Camera-type eye (tissue), 1 donor: Measurements from ENCODE around the gene MRPS14.

DNA sequence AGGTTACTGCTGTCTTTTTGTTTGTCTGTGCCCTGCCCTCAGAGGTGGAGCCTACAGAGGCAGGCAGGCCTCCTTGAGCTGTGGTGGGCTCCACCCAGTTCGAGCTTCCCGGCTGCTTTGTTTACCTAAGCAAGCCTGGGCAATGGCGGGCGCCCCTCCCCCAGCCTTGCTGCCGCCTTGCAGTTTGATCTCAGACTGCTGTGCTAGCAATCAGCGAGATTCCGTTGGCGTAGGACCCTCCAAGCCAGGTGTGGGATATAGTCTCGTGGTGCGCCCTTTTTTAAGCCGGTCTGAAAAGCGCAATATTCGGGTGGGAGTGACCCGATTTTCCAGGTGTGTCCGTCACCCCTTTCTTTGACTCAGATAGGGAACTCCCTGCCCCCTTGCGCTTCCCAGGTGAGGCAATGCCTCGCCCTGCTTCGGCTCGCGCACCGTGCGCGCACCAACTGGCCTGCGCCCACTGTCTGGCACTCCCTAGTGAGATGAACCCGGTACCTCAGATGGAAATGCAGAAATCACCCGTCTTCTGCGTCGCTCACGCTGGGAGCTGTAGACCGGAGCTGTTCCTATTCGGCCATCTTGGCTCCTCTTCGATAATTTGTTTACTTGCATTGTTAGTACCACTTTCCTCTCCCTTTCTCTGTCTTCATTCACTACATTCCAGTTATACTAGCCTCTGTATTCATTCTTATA is 79.5 kb downstream of the RABGAP1L start:
- RAMPAGE, long total RNA: no peak

DNA sequence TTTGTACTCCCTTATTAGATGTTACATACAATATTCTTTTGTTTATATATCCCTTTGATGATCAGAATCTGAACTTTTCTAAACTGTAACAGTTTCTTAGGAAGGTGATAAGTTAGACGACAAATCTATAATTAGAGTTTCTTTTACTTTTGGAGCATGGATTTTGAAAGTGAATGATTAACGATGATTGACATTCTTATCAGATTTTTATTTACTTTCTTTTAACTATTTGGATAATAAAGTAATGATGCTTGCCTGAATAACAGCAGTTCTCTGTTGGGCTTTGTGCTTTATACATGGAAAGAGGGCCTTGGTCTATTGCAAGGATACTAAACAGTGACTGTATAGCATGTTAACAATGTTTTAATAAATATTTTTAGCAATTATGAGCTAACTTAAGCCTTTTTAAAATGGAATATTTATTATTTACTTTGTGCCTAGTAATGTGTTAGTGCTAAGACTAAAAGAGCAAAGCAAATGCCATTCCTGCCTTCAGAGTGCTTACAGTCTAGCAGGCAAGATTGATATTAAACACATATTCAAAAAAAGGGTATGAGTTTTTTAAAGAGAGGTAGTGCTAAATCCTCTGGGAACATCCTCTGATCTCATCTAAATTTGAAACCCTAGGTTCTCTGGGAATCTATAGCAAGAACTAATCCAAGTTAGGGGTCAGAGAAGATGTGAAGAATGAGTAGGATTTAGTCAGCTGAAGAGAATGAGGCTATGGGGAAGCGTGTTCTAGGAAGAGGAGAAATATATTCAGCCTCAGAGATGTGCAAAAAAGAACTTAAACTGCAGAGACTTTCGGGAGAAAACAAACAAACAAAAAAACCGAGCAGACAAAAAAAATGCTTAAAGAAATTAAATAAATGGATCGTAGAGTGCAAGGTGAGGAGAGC is 101.1 kb upstream of the CACYBP start:
- RAMPAGE, long total RNA: no peak

GRCh38 chr1:174966900-174967372 is 32.8 kb upstream of the CACYBP start:
- RAMPAGE, long total RNA: no peak

DNA sequence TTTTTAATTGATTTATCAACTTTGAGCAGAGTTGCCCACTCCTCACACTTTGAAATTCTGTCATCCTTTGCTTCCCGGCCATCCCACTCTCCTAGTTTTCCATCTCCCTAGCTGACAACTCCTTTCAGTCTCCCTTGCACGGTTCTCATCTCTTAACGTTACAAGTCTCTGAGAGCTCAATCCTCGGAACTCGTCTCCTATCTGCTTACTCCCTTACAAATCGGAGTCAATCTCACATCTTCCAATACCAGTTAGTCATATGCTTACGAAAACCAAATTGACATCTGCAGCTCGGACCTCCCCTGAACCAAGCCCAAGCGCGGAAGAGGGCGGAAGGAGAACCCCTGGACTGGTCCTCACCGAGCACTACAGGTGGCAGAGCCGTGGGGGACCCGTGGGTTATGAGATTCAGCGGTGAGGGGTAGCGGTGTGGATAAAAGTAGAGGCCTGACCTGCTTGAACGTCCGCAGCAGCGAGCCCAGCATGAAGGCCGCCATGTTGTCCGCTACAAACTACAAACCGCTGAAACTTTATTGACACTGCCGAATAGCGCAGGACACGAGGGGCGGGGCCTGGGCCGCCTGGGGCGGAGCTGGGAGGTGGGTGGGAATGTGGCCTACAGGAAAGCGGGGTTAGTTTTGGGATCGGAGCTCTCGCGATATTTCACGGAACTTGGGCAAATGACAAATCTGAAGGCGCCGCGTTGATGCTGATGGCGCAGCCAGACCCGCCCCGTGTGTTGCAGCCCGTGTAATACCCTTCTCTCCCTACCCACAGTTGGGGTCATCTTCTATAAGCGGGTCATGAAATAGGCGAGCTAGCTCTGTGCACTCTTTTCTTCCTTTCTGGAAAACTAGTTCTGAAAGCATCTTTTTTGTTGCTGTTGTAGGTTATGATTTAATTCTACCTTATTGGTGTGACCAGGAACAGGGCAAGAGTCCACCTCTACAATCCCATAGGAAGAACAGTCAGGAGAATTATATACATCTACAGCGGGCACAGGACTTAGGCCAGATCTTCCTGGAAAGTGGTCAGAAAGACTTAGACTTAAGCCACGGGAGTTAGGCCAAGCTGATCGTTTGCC is at the start of gene MRPS14:
TSS of gene MRPS14 (minus strand) at position 514 of the 1,084 bp plus-strand sequence.
- RAMPAGE, long total RNA: no peak

- RAMPAGE, long total RNA: no peak
Measured at GRCh38 chr1:175200554-175201890, 8.4 kb upstream of the KIAA0040 start.

DNA sequence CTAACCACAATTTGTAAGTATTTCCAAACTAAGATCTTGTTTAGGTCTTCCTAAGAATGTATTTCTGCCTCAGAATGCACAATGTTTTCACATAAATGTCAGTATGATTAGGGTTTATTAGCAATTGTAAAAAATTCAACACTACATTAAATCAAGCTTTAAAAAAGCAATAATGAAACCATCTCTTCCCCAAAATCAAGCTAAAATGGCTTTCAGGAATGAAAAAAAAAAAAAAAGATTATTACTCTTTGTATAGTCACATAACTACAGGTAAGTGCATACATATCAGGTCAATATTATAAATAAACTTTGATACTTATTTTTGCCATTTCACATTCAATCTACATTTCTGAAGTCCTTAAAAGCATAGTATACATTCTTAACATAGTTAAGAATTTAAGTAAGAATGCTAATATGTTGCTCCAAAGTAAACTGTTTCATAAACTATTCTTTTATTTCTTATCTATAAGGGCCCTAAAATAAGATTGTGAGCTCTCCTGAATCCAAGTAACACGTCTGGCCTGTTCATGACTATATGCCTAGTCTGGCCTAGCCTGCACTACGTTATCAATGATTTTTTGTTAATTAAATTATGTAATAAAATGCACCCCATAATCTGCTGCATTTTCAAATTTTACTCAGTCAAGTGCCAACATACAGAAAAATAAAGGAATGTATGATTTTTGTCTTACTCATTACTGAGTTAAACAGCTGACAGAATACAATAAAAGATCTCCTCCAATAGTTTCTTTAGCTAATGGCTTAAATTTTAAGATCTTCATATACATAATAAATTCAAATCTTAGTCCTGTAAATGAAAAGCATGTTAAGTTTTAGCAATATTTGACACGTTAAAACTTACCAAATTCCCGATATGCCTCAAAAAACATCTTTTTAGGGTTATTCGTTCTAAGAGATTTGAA is 132.3 kb downstream of the COP1 start:
- RAMPAGE, long total RNA: no peak

DNA sequence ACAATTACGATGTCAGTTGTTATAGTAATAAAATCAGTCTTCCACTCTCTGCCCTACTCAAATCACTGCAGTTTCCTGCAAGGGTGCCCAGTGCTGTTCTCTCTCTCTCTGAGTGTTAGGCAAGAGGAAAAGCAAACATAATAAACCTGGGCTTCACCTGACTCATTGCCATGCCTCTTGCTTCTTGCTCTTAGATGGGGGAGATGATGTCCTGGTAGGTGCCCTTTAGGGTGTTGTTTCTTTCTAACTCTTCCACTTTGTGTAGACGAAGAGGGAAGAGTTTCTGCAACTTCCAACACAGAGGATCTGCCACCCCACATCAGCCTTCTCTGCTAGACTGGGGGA is 59.5 kb downstream of the PAPPA2 start:
- RAMPAGE, long total RNA: no peak

GRCh38 chr1:178031809-178032283 is 62.0 kb upstream of the SEC16B start:
- RAMPAGE, long total RNA: no peak

DNA sequence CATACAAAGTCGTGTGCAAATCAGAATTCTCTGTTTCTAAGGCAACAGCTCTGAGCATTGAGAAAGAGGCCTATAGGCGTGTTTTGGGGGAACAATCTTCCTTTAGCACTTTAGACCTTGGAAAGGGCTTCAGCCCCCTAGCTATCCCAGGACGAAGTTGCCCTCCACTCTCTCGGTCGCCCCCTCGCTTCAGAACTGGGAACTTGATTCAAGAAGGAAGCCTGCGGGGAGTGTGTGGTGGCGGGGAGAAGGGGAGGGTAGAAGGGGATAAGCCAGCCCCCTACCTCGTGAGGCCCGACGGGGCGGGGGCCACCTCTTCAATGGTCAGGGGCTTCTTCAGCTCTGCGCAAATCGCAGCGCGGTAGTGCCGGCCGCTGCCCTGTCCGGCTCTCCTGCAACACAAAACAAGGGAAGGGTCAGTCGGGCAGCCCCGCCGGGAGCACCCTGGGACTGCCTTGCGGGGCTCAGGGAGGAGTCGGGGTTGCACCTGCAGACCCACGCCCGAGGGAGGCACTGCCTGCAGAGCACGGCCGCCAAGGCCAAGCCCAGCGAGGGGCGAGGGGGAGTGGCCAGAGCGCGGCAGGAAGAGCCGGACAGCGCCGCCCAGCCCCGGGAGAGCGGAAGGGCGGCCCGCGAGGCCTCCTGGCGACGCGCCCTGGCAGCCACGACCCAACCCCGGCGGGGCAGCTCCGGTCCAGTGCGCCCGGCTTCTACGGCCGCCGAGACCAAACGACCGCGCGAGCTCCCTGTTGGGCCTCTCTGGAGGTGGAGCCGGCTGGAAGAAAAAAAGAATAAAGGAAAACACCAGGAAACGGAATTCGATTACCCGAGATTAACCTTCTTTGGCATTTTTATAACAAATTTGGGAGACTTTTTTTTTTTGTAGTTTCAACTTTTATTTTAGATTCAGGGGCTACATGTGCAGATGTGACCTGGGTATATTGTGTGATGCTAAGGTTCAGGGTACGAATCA is 56.2 kb upstream of the RASAL2 start:
- RAMPAGE, long total RNA: no peak

GRCh38 chr1:178100702-178101245 is 6.9 kb downstream of the RASAL2 start:
- RAMPAGE, long total RNA: no peak

GRCh38 chr1:178115080-178115882 is 21.4 kb downstream of the RASAL2 start:
- RAMPAGE, long total RNA: no peak

GRCh38 chr1:178457535-178458590 is 38.9 kb downstream of the CLEC20A start:
- RAMPAGE, long total RNA: no peak

DNA sequence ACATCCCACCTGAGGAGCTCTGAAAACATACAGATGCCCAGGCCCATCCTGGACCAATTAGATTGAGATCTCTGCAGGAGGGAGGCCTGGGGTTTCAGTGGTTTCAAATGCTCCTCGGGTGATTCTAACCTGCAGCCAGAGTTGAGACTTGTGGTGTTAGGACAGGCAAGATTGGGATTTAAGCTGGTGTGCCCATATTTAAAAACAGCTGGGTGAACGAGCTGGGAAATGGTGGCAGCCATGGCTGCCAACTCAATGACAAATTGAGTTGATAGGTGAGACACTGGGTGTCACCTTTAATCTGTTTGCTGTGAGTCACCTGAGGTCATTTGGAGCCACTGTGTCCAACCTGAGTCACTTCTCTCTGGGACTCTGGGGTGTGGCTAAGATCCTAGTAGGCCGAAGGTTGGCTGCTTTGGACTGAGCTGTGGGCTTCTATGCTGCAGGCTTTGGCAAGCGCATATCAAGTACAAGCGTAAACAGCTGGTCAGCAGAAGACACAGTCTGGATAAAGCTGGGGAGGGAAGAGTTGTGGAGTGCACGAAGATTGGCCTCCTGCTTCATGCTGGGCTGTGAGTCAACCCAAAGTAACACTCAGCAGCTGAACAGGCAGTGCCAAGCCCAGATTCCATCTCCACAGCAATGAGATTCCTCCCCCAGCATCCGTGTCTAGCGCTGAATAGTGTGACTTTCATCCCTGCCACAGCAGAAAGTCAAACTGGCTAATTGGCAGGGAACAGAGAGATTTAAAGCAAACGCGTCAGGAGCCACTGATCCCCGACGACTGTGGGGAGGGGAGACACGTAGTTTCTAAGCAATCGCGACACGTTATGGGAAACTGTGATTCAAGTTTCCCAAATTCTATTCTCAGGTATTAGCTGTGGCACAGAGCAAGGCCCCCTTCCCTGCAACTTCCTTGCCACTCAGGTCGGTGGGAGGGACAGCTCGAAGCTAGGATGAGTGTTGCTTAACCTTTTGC is 24.0 kb downstream of the TEX35 start:
- RAMPAGE, long total RNA: no peak

DNA sequence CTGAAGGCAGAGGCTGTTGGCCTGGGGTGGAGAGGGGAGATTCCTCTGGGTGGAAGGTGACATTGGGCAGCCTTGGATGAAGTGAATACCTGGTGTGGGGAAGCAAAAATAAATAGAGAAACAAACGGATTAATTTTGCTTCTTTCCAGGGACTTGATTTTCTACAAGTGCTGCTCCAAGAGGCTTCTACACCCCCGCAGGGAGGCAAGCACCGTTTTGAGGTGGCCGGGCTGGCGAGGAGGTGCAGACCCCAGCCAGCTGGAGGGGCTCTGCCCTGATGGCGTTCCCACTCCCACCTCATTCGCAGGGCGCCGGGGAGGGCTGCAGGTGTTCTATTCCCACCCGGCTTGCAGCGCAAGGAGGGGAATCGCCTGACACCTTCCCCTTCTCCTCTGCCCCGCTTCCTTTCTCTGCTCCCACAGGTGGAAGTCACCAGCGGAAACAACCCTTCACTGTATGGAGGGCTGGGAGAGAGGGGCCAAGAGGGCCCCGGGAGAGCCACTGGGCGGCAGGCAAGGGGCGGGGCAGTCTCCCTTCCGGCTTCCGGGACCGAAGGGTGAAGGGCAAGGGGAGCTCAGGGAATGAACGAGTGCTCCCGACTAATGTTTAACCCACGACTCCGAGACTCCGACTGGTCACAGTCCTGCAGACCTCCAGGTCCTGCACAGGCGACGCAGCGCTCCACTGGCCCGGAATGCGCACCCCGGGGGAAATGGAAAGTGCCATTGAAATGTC is 29.0 kb downstream of the TEX35 start:
- RAMPAGE, long total RNA: no peak

DNA sequence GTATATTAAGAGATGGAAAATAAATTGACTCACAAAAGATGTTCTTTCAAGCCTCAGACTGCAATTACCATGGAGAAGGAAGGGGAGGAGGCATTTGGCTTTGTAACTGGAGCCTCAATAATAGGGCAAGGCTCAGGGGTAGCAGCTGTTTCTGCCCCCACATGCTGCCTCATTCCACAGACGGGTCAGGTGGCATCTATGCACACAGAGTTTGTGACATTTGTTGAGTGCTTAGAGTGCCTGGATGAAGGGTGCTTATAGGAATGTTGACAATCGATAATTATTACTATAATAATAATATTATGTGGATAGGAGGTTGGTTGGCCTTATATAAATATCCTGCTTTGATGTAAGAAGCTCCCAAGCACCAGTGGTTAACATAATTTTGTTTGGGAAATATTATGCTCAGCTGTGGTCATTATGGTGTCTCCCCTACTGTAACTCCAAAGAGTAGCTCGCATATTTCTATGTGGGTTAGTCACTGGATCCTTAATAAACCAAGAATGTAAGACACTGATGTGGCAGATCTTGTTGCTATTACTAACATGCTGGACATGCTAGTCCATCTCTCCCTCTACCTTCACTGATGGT is 79.4 kb upstream of the RALGPS2 start:
- RAMPAGE, long total RNA: no peak

DNA sequence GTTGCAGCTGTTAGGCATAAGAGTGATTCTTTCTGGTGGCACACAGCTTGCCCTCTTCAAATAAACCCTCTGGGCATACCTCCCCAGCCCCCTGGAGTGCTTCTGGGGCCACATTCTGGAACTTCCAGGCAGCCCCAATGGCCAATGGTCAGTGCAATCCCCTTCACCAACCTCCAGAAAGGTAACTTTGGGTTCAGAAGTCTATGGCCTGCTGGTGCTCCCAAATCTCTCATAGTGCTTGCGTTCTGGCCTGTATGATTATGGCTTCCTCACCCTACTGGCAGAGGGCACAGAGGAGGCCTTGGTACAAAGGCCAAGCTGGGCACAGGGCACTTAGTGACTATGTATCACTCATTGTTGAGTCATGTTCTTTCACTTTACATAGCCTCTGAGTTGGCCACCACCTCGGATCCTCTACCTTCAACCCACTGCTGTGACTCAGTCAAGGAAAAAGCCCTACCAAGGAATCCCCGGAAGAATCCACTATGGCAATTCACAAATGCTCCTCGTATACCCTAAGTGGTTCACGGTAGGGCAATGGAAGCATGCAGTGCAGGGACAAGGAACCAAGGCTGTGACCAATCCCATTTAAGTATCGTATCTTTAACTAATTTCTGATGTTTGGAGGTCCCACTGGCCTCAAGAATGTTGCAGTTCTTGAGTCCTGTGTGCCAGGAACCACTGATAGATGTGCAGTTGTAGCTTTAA is 71.9 kb upstream of the RALGPS2 start:
- RAMPAGE, long total RNA: no peak

DNA sequence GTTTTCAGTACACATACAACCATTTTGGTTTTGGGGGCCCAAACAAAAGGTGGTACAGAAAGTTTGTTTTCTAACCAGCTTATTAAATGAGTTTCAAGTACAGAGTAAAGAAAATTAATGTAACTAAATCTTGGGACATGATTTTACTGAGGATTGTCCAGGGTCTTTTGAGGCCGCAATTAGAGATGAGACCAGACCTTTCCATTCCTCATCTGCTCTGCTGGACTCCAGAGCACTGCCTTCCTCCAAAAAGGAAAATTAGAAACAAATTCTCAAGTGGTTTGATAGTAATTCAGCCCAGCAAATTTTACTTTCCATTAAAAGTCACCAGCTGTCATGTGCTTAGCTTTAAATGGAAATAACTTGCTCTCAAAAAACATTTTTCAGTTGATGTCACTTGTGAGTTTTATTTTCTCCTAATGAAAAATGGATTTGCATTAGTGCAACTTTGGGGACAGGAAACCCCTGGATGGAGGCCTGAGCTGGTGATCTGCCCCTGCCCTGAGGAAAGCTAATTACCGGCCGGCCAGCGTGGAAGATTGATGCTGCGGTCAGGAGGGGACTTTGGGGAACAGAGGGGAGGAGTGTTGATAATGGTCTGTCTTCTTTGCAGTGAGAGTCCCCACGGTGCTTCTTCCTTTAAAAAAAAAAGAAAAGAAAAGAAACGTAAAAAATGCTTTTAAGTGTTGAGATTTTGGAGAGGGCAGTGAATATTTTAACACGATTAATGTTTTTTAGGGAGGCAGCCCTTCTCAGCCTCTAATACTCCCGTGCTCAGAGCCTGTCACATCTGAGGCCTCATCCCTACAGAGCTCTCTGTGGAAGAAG is 66.8 kb upstream of the ANGPTL1 start:
- RAMPAGE, long total RNA: no peak

DNA sequence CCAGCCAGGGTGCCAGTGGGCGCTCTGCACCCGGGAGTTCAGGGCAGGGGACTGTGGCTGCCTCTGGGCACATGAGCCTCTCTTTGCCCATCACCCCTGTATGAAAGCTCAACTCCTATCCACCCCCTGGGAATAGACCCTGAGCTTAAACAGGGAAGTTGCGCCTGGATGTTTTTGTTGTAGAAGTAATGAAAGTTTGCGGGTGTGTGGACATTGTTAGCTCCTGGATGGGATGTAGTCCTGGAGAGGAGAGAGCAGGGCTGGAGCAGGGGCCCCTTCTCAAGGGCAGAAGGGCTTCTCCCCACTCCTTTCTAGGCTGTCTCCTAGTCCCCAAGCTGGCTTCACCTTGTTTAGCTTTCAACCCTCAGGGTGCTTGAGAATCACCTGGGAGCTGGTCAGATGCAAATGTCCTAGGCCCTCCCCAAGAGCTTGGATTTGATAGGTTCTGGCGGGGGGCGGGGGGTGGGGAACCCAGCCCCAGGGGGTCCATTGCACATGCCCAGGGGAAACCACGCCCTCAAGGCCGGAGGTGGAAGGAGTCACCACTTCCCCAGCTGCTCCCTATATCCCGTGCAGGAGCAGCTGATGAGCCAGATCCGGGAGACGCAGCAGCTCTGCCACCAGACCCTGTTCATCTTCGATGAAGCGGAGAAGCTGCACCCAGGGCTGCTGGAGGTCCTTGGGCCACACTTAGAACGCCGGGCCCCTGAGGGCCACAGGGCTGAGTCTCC is 5.6 kb downstream of the TOR3A start:
- RAMPAGE, long total RNA: no peak

GRCh38 chr1:179133363-179134086 is 51.7 kb downstream of the TOR3A start:
- RAMPAGE, long total RNA: no peak

DNA sequence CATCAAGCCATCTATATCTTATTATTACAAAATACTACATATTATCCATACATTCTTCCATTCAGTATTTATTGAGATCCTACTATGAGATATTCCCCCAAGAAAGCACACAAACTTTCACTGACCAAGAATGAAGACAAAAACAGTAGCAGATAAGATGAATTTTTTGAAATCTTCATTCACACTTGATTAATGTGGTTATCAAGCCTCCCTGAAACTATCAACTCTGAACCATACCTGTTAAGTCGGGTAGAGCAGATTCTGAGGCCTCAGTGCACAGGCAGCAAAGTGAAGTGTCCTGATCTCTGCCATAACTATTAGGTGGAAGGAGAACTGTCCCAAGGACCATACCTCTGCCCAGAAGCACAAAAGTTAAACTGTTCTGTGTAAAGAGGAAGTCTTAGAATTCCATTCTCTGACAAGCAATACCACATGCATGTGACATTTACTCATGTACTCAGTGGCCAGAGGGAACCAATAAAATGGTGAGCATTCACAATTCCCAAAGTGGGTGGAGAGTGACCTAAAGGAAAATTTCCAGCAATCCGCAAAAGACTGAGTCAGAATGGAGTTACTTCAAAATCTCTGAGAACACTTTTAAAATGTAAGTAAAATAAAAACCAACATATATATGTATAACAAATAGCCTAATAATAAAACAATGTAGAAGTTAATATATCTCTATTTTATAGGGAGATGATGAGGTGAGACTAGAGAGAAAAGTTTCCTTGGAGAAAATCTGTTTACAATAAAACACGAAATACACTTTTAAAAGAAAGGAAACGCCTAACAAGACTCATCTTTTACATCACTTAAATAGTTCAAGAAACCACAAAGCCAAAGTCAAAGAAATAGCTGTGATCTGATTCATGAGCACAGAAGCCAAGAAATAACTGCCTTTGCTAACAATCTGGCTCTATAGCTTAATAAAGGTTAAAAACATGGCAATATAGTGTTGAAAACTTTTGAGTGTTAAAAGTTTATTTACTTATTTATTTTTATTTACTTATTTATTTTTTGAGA is 61.1 kb downstream of the TOR3A start:
- RAMPAGE, long total RNA: no peak